HT1080 (cell line): ENCODE data around the genes CNTN2, DSTYK and SLC45A3.

GRCh38 chr1:204433943-204434817, 22.6 kb upstream of the PPP1R15B start:
RAMPAGE:
- cytosol, long total RNA = no peak
- long total RNA = no peak
- nucleus, long total RNA = no peak

RAMPAGE:
- cytosol, long total RNA = no peak
- long total RNA = no peak
- nucleus, long total RNA = no peak
Observed at GRCh38 chr1:204438365-204439147, 26.9 kb upstream of the PPP1R15B start.

GRCh38 chr1:204542688-204543133, 26.5 kb downstream of the MDM4 start:
RAMPAGE:
- cytosol, long total RNA = no peak
- long total RNA = no peak
- nucleus, long total RNA = no peak

DNA sequence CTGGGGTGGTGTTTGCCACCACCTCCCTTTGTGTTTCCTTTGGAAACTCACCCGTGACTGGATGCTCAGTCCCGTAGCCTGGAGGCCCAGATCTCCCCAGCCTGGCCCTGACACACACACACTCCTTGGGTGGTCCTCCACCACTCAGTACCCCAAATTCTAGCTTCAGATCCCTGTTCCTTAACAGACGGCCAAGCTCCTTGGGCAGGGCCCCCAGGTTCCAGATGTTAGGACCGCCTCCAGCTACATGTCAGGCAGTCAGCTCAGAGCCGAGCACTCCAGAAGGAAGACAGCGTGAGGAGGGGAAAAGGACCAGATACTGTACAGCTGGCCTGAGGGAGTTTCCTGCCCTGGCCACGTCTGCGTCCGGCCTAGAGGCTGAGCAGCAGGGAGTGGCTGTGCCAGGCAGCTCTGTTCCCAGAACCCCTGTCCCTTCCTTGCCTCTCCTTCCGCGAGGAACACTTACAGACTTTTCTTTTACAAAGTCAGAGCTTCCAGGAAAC, 45.5 kb upstream of the CNTN2 start:
RAMPAGE:
- cytosol, long total RNA = no peak
- long total RNA = no peak
- nucleus, long total RNA = no peak

DNA sequence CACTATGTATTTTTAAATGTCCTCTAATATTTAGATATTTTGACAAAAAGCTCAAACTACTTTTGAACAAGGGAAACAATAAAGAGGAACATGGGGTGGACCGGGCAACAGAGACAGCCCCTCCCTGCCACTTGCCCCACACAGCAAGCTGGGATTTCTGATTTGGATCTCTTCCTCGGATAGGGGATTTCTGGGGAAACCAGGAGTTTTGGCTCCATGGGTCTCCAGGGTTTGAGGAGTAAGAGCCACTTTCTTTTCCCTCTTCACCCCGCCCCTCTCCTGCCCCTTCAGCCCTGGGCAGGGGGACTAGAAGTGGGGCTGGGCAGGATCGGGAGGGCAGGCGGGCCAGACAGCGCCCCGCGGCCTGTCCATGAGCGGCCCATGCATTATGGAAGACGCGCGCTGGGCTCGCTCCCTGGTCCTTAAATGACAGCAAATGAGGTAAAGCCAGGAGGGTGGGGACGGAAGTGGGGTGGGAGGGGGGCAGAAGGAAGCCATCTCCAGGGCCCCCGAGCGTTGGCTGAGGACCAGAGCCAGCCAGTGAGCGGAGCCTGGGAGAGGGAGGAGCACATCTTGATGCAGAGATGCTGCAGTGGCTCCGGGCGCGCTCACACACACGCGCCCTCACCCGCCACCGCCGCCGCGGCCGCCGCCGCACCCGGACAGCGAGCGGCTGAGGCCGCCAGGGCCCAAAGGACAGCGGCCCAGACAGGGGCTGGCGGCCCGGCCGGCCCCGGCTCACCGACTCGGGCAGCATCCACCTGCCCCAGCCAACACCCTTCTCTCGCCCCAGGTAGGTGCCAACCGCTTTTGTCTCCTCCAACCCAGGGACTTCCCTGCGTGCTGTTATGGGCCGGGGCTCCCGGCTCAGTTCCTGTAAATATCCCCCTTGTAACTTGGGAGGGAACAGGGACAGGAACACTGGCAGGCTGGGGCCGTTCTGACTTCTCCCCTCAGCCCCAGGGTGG, at the start of gene CNTN2:
TSS of gene CNTN2 (plus strand) at position 611 of the 968 bp plus-strand sequence.
RAMPAGE:
- cytosol, long total RNA = no peak
- long total RNA = no peak
- nucleus, long total RNA = no peak

DNA sequence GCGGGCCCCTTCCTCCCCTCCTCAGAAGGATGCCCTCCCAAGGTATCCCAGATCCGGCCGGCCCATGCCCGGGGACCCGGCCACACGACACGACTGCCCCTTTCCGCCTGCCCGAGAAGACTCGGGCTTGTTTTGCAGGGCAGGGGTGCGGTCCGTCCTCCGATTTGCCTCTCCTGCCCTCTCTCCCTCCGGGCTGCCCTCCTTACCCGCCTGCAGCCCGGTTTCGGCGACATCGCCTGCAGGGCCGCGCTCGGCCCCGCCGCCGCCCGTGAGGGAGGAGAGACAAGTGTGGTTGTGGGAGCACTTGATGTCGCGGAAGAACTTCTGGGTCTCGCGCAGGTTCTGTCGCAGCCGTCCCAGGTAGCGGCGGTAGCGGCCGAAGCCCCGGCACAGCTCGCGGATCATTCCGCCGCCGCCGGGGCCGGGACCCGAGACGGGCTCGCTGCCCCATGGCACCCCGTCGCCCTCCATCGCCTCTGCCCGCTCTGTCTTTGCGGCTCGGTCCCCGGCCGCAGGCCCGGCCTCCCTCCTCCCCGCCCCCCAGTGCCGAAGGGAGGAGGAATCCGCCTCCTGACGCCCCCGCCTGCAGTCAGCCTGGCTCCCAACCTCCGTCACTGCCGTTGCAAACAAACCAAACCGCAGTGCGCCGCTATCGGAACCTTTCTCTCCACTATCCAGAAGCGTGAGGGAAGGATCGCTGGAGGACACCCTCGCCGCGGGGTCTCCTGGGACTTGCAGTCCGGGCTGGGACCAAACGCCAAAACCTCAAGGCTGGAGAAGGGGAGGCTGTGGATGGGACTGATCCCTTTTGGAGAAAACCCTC, at the start of gene DSTYK:
TSS of gene DSTYK (minus strand) at position 638 of the 823 bp plus-strand sequence.
RAMPAGE:
- cytosol, long total RNA = no peak
- long total RNA = no peak
- nucleus, long total RNA = no peak

RAMPAGE:
- cytosol, long total RNA = no peak
- long total RNA = no peak
- nucleus, long total RNA = no peak
Observed at GRCh38 chr1:205230361-205230972, 2.7 kb downstream of the TMCC2 start.

DNA sequence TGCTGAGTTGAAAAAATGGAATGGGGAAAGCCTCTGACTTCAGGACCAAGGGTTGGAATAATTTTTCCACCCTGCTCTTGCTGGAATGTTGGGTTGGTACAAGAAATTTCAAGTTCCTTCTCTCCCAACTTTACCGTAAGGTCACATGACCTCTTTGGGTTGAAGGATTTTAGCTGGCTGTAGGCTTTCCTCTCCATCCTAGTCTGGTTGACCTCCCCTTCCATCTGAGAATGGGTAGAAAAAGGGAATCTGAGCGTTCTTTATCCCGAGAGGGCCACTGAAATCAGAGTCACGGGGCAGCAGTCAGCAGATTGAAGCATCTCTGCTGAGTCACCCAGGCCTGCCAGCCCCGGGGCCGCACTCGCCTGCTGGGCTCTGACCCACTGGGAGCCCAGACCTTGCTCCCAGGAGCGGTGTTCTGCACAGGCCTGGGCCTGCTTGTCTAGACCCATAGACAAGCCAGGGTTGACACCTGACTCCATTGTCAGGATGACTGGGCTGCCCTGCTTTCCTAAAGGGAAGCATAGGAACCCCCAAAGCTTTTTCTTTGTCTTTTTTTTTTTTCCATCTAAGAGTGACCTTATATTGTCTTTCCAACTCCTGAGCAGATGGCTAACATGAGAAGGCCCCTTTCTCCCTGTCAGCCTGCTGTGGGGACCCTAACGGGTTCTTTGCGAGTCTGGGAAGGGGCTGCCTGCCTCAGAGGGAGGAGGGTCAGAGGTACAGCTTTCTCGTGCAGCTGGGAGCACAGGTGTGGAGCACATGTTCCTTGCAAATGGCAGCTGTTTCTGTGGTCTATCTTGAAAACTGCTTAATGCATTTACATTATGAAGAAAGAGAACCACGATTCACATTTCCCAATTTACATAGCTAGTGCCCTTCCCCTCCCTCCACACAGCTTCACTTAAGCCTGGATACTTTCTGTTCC, 31.2 kb downstream of the TMCC2 start:
RAMPAGE:
- cytosol, long total RNA = no peak
- long total RNA = no peak
- nucleus, long total RNA = no peak

DNA sequence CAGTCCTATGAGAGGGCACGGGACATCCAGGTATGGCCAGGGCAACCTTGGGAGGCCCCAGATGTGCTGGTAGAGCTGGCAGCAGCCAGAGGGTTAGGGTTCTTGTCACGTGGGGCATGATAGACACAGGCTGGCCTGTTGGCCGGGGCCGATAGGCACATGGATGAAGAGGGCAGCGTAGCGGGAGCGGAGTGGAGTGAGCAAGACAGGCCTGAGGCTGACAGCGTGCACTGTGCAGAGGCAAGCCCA, 43.4 kb downstream of the TMCC2 start:
RAMPAGE:
- cytosol, long total RNA = no peak
- long total RNA = no peak
- nucleus, long total RNA = no peak

GRCh38 chr1:205303949-205304725, 17.4 kb downstream of the NUAK2 start:
RAMPAGE:
- cytosol, long total RNA = no peak
- long total RNA = no peak
- nucleus, long total RNA = no peak

DNA sequence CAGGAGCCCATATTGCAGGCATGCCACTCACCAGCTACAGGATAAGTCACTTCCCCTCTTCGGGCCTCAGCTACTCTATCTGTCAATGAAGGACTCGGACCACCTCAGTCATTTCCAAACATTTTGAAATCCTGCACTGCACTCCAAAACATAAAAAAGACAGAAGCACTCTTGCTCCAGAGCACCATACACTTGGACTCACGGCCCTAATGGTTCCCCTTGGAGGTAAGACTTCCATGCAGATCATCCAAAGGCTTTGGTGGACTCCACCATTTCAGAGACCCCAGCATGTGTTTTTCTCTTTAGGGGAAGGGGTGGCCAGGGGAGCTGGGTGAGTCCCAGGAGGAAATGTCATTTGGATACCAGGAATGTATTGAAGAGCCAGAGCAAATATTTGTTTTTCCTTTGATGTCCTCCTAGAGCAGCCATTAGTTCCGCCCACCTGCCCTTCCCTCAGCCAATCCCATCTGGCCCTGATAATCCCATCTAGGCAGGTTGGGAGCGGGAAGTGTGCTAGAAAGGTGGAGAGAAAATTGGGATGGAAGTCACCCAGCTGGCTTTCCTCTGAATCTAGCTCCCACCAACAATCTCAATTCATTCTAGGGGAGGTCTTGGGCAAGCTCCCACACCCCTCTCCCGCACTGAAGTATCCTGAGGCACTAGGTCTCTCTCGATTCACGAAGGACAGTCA, 3.0 kb downstream of the NUAK2 start:
RAMPAGE:
- cytosol, long total RNA = no peak
- long total RNA = no peak
- nucleus, long total RNA = no peak

DNA sequence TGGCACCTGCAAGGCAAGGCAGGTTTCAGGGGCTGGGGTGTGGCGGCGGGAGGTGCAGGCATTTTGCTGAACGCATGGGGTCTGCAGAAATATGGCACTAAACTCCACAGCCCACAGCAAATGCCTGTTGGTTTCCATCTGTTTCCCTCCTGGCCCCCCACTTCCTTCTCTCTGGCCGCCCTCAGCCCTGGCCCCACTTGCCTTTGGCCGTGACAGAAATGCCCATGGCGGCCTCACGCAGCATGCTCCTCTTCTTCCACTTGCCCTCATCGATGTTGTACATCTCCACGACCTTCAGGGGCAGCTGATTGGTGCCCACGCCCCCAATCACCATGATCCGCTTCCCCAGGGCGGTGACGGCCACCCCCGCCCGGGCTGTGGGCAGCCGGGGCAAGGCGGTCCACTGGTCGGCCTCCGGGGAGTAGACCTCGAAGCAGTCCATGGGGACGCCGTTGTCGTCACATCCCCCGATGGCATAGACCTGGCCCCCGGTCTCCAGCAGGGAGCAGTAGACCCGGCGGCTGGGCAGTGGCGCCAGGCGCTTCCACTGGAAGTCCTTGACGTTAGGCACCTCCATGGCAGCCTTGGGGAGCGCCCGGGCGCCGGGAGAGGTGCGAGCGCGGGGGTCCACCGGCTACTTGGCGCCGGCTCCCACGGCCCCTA, 13.6 kb downstream of the KLHDC8A start:
RAMPAGE:
- cytosol, long total RNA = no peak
- long total RNA = no peak
- nucleus, long total RNA = no peak

GRCh38 chr1:205474003-205474241, 18.1 kb upstream of the BLACAT1 start:
RAMPAGE:
- cytosol, long total RNA = no peak
- long total RNA = no peak
- nucleus, long total RNA = no peak

DNA sequence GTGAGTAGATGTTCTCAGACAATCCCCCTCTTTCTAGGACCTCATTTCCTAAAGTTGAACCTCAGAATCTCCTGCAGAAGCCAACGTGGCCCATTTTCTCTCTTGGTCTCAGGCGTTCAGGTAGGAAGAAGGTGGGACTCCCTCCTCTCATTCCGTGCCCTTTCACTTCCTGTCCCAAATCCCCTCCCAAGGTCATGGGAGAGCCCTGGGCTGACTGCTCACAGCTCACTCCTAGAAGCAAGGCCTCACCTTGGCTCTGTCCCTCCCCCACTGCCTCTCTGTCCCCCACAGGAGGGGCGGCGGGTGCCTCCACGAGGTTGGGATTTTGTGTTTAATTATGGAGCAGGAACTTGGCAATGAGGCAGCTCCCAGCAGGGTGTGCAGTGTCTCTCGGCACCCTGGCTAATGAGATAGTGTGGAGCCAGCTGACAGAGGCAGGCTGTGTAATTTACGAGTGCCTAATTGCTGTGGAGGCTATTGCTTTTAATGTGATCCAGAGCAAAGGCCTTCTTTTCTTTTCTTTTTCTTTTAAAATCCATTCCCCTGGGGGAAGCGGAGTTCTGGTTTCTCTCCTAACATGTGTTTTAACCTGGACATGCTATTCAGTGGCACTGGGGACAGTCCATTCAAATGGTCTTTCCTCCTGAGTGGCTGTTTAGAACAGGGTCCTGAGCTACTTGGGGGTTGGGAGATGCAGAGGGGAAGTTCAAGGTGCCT, 9.1 kb upstream of the CDK18 start:
RAMPAGE:
- cytosol, long total RNA = no peak
- long total RNA = no peak
- nucleus, long total RNA = no peak

GRCh38 chr1:205632129-205632655, 381 bp upstream of the ELK4 start:
RAMPAGE:
- cytosol, long total RNA = no peak
- long total RNA = no peak
- nucleus, long total RNA = no peak

RAMPAGE:
- cytosol, long total RNA = no peak
- long total RNA = no peak
- nucleus, long total RNA = no peak
Observed at GRCh38 chr1:205679272-205679600, 1.1 kb downstream of the SLC45A3 start.

DNA sequence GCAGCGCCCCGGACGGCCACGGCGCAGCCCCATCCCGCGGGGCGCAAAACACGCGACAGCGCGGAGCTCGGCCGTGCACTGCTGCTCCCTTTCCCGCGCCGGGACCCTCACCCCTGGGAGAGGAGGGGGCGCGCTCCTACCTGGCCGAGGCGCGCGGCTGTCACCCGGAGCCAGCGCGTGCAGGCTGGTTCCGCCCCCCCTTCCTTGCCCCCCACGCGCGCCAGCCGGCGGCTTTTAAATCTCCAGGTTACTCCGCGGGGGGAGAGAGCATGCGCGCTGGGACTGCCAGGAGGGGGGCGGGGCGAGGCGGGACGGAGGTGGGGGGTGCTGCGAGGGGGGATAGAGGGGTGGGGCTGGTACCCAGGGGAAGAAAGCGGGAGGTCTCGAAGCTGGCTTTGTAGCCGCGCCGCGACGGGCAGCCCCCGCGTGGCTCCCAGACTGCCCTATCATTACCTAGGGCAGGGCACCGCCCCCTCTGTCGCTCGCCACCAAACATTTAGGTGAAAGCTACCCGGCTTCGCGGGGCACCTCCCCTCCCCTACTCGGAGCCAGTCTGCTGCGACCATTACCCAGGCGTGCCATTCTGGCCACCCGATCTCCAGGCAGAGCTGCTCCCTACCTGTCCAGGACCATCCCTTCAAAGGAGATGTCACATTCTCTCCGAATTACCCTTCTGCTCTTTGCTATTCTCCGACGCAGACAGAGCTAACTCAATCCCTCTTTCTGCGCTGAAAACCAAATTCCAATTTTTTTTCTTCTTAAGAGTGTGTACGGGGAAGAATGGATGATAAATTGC, at the start of gene SLC45A3:
TSS of gene SLC45A3 (minus strand) at position 256 of the 796 bp plus-strand sequence.
RAMPAGE:
- cytosol, long total RNA = no peak
- long total RNA = no peak
- nucleus, long total RNA = no peak

RAMPAGE:
- cytosol, long total RNA = no peak
- long total RNA = no peak
- nucleus, long total RNA = no peak
Observed at GRCh38 chr1:205714192-205715163, 34.2 kb upstream of the SLC45A3 start.

DNA sequence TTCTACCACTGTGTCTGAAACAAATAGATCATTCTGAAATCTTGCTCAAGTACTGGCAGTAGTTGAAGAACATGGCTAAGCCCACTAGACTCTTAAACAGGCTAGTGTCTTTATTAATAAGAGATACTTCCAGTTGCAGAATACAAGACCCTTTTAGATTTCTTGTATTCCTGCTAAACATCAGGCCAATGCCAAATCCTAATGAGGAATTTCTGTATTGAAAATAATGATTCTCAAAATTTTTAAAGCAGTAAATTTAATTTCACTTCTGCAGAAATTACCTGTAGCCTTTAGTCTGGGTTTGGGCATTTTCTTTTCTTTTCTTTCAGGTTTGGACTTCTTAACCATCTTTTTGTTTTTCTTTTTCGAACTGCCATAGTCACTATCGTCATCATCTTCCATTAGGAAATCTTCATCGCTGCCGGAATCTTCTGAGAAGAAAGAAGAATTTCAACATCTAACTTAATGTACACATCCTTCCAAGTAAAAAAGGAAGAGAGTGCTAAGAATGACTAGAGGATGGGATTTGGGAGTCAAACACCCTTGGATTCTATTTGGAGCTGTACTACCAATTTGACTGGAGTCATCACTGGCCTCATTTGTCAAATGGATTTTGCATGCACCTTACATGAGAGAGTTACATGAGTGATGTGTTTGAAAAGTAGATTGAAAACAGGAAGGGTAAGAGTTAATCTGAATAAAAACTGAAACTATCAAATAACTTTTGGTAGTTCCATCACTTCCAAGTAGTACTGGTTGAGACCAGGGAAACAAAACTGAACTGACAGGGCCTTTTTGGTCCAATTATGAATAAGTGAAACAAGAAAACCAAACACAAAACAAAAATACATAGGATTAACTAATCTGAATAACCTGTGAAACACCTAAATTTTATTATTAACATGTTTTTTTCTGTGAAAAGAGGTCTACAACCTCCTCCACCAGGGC, 30.5 kb downstream of the NUCKS1 start:
RAMPAGE:
- cytosol, long total RNA = no peak
- long total RNA = no peak
- nucleus, long total RNA = no peak

RAMPAGE:
- cytosol, long total RNA = no peak
- long total RNA = no peak
- nucleus, long total RNA = no peak
Observed at GRCh38 chr1:205805233-205805760, 7.7 kb downstream of the SLC41A1 start.